Mammary epithelial cell (primary cell): ENCODE measurements around the gene ANGEL1.

DNA sequence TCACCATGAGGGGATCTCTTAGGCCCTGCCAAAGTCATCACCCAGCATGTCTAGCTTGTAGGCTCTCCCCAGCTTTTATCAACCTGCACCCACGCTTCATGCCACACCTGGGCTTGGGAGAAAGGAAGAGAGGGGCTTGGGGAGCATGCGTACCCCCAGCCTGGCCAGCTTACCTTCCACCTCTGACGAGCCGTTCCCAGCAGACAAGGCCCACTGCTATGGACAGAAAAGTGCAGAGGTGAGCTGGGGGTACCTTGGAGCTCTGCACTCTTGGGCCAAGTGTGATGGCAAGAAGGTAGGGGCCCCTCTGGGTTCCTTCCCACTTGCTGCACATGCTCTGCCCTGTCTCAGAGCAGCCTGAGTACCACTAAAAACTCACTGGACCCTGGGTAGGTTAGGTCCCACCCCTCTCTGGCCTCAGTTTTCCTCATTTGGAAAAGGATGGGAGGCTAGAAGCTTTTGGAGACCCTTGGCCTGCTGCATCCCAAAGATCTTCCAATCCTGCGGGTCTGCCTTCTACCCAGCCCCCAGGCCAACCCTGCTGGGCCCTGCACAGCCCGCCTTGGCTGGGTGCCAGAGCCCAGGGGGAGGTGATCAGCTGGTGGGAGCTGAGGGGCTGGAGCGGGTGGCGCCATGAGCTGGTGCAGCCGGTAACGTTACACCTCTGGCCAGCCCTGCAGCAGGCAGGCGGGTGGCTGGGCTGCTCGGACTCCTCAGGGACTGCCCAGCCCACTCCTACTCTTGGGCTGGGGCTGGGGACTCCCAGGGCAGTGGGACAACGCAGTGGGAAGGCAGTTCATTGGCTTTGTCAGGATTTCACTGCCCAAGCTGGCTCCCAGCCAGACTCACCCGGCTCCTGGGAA, 1.4 kb downstream of the PGF start:
- CAGE, long polyA plus RNA, result no peak
- RRBS, result 5% methylated on average over 1 of the region's 14 CpGs

GRCh38 chr14:75280235-75280372, 1.5 kb downstream of the FOS start:
- CAGE, long polyA plus RNA, result no peak
- RRBS, result no CpG with 5 or more reads among the region's 2 CpGs

DNA sequence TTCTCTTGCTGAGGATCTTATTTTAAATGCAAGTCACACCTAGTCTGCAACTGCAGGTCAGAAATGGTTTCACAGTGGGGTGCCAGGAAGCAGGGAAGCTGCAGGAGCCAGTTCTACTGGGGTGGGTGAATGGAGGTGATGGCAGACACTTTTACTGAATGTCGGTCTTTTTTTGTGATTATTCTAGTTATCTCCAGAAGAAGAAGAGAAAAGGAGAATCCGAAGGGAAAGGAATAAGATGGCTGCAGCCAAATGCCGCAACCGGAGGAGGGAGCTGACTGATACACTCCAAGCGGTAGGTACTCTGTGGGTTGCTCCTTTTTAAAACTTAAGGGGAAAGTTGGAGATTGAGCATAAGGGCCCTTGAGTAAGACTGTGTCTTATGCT, 1.7 kb downstream of the FOS start:
- CAGE, long polyA plus RNA, result no peak
- RRBS, result no CpG with 5 or more reads among the region's 5 CpGs

GRCh38 chr14:75294243-75295036, 15.8 kb downstream of the FOS start:
- CAGE, long polyA plus RNA, result no peak
- RRBS, result 2% methylated on average over 20 of the region's 48 CpGs

DNA sequence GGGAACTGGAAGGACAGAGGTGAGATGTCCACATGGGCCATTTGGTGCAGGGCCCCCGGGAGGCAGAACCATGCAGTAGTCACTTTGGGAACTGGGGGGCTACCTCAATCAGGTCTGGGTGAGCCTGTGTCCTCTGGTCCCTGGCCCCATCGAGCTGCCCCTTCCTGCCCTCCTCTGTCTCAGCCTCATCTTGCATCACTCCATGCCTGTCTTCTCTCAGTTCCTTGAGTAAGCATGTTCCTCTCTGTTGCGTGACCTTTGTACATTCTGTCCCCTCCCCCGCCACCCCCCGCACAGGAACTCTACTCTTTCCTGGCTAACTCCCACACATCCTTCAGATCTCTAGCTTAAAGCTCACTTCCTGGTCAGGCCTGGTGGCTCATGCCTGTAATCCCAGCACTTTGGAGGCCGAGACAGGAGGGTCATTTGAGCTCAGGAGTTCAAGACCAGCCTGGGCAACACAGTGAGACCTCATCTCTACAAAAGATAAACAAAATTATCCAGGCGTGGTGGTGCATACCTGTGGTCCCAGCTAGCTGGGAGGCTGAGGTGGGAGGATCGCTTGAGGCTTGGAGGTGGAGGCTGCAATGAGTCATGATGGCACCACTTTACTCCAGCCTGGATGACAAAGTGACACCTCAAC, 23.2 kb downstream of the FOS start:
- CAGE, long polyA plus RNA, result no peak
- RRBS, result no CpG with 5 or more reads among the region's 8 CpGs

- CAGE, long polyA plus RNA, result no peak
- RRBS, result no CpG with 5 or more reads among the region's 9 CpGs
These were observed 56.3 kb downstream of the FOS start for GRCh38 chr14:75334914-75335272.

DNA sequence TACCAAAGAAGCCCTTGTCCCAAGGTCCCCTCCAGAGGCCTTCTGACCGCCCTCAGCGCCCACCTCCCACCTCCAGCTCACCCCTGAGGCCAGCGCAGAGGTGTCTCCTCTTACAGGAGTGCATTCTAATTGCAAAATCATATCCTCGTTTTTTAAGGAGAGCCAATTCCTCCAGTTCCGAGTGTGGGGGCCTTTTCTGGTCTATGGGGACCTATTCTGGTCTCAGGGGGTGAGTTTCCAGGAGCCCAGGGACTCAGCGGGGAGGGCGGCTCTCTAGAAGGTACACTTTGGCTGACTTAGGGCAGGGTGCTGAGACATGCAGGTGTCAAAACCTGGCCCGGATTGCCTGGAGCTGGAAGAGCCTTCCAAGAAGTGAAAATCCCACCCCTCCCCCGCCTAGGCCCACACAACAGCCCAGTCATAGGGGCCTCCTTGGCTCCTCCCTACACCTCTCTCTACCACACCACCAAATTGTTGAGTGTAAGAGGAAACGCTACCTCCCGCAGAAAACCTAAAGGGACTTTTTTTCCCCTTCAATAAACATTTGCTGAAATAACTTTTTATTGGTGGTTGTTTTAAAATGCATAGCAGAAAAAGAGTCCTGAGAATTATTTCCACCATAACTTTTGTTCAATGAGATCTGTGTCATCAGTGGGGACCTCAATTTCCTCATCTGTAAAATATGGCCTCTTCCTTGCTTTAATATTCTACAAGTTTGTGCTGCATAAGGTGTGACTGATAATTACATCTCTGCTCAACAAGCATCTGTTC, 8.4 kb upstream of the JDP2 start:
- CAGE, long polyA plus RNA, result no peak
- RRBS, result no CpG with 5 or more reads among the region's 11 CpGs

DNA sequence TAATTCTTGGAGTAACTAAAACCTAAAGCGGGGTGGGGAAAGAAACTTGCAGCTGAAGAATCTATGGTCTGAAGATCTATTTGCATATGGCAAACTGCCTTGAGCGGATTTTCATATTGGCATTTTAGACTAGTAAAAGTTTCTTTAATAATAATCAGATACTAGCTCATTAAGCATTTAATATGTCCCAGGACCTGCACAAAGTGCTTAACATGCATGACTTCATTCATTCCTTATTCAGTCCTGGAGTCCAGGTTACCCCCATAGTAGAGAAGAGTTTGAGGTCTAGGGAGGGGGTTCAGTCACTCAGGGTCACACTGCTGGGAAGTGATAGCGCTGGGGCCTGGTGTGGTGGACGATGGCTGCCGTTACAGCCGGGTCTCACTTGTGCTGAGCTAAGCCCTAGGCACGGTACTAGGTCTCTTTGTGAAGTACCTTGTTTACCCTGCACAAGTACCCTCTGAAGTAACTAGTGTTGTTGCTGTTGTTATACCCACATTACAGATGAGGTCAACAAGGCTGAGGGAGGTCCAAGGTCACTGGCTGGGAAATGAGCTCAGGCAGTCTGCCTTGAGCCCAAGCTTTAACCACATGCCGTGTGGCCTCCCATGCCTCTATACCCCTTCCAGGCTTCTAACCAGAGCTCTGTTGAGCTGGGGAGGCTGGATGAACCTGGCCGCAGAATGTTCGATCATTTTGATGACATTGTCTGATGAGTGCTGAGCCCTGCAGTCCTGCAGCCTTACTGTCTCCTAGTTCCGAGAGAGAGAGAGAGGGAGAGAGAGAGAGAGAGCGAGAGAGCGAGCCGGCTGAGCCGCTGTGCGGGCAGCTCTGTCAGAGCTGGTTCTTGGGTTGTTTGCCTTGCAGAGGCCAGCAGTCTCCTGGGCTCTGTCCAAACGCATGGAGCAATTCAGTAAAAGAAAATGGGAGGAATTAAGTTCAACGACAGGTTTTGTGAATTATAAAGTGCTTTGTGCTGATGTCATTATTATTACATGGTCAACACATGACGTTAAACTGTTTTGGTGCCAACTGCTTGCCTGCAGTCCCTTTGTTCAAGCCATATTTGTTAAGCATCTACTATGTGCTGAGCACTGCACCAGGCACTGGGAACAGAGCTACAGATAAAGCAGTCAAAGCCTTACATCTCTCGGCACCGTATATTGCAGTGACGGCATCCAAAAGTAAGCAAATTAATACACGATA, 12.9 kb downstream of the JDP2 start:
- CAGE, long polyA plus RNA, result no peak
- RRBS, result no CpG with 5 or more reads among the region's 23 CpGs

DNA sequence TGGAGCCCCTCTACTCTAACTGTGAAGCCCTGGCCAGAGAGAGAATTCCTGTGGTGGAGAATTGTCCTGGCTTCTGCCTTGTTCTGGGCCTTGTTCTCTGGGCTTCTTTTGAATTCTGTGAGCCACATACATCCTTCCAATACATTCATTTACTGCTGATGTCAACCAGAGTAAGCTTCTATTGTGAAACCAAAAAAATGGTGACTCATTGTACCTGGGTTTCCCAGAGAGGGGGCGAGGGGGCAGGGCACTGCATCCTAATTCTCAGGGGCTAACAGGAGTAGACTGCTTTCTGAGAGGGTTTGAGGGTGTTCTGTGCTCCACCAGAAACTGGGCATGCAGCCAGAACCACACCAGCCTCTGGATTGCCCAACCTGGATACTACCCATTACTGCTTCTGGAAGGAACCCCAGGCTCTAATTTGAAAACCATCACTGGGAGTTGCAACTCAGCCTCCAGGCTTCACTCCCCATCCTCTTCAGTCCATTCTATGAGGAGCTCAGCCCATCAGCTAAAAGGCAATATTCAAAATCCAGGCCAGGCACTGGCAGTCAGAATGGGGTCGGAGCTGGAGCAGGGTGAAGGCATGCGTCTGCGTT, 18.6 kb upstream of the FLVCR2 start:
- CAGE, long polyA plus RNA, result no peak
- RRBS, result no CpG with 5 or more reads among the region's 4 CpGs

- CAGE, long polyA plus RNA, result no peak
- RRBS, result no CpG with 5 or more reads among the region's 32 CpGs
These were observed 1.9 kb downstream of the TGFB3 start for GRCh38 chr14:75979588-75980576.

GRCh38 chr14:75994943-75996202, 9.8 kb downstream of the IFT43 start:
- CAGE, long polyA plus RNA, result no peak
- RRBS, result no CpG with 5 or more reads among the region's 19 CpGs

DNA sequence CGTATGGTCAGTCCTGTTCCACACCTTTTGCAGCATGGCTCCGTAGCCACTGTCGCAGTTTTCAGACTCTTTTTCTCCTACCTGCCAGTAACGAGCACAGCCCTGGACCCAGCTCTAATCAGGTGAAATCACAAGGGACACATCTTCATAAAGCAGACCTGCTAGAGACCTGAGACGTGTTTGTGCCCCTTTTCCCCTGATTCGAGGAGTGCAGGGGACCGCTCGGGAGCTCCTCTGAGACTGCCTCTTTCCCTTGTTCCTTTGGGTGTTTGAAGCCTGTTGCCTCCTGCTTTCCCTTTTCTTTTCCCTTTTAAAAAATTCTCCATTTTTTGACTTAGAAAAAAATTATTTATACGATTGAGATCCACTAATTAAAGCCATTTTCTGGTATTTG, 76.6 kb upstream of the GPATCH2L start:
- CAGE, long polyA plus RNA, result no peak
- RRBS, result no CpG with 5 or more reads among the region's 9 CpGs

DNA sequence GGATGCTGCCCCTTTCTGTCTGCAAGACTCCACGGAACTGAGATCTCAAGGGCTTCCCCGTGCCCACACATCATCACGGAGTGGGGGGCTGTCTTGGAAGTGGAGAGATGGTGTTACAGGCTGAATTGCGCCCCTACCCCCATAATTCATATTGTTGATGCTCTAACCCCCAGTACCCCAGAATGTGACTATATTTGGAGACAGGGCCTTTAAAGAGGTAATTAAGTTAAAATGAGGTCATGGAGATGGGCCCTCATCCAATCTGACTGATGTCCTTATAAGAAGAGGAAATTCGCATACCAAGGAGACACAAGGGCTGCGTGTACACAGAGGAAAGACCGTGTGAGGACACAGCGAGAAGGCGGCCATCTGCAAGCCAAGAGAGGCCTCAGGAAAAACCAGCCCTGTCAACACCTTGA, 50.4 kb upstream of the GPATCH2L start:
- CAGE, long polyA plus RNA, result no peak
- RRBS, result no CpG with 5 or more reads among the region's 9 CpGs

DNA sequence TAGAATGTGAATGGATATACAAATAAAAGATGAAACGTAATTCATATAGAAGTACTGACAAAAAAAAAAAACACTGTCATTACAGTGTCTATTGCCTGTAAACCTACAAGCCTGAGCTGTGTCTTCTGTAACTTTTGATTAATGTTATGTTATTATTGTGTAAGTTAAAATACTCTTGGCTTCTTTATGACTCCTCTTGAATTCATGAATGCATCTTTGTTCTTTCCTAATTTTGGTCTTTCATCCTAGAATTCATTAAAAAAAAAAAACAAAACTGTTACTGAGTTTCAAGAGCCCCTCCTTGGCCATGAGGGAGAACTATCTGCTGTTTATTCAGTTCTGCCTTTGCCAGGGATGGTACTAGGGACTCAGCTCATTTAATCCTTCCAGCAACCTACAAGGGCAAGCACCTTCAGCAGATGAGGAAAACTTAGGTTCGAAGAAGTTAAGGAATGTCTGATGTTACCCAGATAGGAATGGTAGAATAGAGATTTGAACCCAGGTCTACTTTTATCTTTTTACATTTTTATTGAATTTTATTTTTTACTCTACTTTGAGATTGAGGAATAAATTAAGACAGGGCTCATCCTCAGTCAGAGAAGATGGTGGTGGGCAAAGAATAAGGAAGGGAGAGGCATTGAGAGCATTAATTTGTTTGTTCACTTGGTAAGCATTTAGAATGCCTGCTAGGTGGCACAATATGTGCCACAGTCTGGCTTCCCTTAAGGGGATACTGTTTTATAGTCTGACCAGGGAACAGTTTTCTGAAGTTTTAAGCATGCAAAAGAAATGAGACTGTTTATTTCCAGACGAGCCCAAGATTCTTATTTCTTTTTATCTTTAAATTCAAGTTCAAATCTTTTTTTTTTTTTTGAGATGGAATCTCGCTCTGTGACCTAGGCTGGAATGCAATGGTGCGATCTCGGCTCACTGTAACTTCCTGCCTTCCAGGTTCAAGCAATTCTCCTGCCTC, 22.3 kb downstream of the GPATCH2L start:
- CAGE, long polyA plus RNA, result no peak
- RRBS, result no CpG with 5 or more reads among the region's 6 CpGs

GRCh38 chr14:76309982-76310510, 65.9 kb upstream of the ESRRB start:
- CAGE, long polyA plus RNA, result no peak
- RRBS, result no CpG with 5 or more reads among the region's 15 CpGs

GRCh38 chr14:76769645-76770262, 8.5 kb downstream of the VASH1 start:
- CAGE, long polyA plus RNA, result no peak
- RRBS, result no CpG with 5 or more reads among the region's 17 CpGs

DNA sequence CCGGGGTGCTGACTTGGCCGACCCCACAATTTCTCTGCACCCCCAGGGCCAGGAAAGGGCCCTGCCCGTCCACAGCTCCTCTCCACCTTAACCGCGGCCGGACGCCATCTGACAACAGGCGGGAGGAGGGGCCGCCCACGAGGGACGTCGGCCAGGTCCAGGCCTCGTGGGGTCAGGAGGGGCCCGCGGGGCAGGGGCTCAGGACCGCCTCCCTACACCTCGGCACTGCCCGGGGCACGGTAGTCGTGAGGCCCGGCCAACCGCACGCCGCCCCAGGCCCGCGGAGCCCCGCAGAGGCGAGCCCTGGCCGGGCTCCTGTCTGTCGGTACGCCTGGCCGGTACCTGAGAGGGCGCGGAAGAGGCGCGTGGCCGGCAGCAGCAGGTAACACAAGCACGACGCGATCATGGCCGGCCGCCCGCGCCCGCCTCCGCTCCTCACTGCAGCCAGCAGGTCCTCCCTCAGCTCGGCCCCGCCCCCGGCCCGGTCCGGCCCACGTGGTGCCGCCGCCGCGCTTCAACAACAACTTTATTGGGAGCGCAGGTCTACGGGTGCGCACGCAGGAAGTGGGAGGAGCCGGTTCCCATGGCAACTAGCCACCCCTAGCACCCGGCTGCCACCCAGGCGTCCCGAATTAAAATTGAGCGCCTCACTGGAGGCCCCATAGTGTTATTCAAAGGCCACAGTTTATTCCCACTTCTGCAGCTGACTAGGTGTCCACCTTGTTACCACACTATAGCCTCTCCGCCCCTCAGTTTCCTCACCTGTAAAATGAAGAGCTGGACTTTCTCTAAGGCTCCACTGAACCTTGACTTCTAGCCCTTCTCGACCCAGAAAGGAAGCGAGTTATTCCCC, at the start of gene ANGEL1:
TSS of gene ANGEL1 (minus strand) at position 461 of the 853 bp plus-strand sequence.
- CAGE, long polyA plus RNA, result no peak
- RRBS, result 2% methylated on average over 28 of the region's 68 CpGs

DNA sequence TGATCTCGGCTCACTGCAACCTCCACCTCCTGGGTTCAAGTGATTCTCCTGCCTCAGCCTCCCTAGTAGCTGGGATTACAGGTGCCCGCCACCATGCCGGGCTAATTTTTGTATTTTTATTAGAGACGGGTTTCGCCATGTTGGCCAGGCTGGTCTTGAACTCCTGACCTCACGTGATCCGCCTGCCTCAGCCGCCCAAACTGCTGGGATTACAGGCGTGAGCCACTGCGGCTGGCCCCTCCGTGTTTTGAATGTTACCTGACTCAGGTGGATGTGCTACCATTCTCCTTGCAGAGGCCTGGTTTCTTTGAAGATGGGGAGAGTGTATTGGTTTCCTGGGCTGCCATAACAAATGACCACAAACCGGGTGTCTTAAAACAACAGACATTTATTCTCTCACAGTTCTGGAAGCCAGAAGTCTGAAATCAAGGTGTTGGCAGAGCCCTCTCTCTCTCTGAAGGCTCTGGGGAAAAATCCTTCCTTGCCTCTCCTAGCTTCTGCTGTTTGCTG, 98.0 kb downstream of the IRF2BPL start:
- CAGE, long polyA plus RNA, result no peak
- RRBS, result no CpG with 5 or more reads among the region's 12 CpGs

- CAGE, long polyA plus RNA, result no peak
- RRBS, result no CpG with 5 or more reads among the region's 4 CpGs
These were observed 68.3 kb downstream of the IRF2BPL start for GRCh38 chr14:76960284-76960626.

DNA sequence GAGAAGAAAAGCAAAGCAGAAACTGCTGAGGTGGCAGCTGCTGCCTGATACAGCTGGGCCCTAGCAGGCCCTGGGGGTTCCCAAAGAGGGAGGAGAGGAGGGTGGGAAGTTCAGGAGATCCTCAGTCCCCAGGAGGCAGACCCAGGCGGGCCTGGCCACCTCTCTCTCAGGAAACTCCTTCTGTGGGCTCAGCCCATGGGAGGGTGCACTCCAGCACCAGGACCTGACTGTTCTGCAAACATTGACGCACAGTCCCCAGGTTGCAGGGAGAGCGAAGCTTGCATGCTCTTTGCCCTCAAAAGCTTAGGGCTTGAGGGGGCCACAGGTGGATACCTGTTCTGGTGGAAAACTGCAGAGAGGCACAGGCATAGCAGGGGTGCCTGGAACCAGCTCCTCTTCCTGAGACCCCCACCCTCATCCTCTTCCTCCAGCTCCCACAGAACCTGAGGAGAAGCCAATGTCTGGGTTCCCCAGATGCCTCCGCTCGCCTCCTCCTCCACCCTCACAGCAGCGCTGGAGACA, 29.5 kb downstream of the IRF2BPL start:
- CAGE, long polyA plus RNA, result no peak
- RRBS, result no CpG with 5 or more reads among the region's 6 CpGs